Cytotoxic T cell (primary cell): ENCODE results near the genes RAB5A and UBE2E1.

DNA sequence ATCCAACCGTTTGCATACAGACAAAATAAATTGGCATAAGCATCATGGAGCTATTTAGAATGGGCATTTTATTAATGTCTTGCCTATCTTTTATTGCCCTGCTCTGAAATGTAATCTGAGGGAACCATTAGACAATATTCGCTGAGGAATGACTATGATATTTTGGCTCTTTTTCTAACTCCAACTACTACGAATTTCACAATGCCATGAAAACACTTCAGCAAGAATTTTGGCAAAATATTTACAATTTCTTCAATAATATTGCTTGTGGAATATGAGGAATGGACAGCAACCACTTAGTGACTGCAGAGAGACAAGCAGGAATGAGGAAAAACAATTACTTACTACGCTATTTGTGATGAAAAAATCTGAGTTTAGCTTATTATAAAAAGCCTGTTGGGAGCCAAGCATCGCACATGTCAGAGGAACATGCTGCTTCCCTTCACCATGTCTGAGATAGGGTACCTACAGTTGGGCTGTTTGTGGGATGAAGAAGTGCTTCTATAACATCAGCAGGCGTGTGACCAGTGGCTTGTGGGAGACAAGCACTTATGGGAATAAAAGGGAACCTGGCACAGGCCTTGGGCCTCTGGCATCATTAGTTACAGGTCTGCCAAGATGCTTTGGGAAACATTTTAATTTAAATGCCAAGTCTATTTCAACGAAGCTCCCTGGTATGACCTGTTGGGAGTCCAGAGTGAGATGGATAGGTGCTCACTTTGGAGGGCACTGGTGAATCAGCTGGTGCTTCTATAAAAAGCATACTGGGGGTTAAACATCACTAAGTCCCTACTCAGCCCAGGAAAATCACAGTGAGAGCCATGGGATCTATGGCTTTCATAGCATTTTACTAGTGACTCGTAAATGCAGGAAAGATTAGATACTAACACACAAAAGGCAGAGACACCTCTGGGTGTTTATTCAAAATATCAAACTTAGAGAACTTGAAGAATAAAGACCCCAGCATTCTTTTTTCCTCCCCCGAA is 2.6 kb upstream of the PLCL2 start:
- PRO-cap, 2 experiments = no peak in any of the 2 experiments

GRCh38 chr3:16890556-16890884 is 5.8 kb downstream of the PLCL2 start:
- PRO-cap, 2 experiments = no peak in any of the 2 experiments

- PRO-cap, 2 experiments = no peak in any of the 2 experiments
Observed at GRCh38 chr3:17090117-17090645, 205.4 kb downstream of the PLCL2 start.

DNA sequence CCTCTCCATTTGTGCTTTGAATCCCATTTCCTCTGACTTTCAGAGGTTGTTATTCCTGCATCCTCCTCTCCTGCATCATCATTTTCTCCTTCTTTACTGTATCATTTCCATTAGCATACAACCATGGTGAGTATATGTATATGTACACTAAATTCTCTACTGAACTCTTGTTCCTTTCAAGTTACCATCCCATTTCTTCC is 354.4 kb downstream of the PLCL2 start:
- PRO-cap, 2 experiments = no peak in any of the 2 experiments

- PRO-cap, 2 experiments = no peak in any of the 2 experiments
Observed at GRCh38 chr3:18394330-18395182, 30.6 kb downstream of the SATB1 start.

DNA sequence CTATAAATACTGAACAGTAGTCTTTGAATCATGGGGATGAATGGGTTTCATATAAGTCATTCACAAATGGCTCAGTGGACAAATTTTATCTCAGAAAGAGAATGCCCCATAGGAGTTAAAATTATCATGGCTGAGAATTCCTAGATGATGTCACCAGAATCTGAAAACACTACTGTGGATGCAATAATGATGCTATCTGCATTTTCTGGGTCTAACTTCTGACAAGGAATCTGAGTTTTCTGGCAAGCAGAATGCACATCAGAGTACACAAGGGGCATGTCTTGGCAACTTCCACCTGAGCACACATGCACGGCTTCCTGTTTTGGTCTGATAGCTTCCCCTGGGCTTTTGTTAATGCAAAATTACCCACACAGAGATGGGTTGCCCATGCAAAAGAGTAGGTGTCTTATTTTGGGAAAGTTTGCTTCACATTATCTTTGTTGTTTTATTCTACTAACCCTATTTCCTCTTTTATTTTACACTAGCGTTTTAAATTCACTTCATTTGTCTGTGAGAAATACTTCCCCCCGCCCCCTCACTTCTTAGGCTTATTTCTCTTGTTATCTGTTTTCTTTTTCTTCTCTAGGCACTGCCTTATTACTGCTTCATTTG is 74.1 kb upstream of the SATB1 start:
- PRO-cap, 2 experiments = no peak in any of the 2 experiments

DNA sequence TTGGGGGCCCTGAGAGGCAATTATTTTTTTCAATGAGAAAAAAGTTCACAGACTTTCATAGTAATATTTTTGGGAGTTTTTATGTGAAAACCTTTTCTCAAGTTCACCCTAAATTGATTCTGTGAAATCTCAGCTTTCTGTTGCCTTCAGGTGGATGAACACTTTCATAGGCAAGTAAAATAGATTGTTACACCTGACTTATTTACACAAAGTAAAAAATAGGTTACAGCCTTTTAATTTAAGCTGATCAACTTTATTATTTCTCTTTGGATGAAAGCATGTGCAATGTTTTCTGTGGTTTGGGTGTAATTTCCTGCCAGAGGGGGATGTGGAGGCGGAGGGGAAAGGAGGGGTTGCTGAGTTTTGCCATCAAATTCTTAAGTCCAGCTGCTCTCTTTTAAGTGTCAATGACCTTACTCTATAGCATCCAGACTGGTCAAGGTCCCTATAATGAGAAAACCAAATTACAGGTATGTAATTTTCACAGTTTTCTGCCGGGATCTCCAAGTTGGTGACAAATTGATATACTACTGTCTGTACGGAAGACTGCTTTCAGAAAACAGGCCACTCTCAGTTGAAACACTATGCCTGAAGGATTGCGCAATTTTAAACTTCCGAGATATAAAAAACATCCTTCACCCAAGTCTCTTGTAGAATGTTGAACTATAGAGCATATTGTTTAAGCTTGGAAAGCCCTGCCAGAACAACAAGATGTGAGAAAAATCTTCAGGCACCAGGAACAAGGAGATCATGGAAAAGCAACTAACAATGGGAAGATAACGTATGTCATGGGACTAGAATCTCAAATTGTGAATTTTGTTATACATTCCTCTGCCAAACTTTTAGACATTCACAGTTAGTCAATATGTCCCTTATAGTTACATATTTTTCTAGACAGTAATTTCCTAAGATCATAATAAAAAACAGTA is 300.5 kb upstream of the SATB1 start:
- PRO-cap, 2 experiments = no peak in any of the 2 experiments

- PRO-cap, 2 experiments = peak in 2 of 2 experiments; most common plus-strand start chr3:19947379 (in 2); most common minus-strand start chr3:19946879 (in 2)
Observed at GRCh38 chr3:19946770-19947609, at the start of gene RAB5A. Gene RAB5A, plus strand, starts transcription at chr3:19947097.

GRCh38 chr3:19987440-19987890 is 24.6 kb downstream of the PP2D1 start:
- PRO-cap, 2 experiments = no peak in any of the 2 experiments

GRCh38 chr3:21419016-21419432 is 332.0 kb downstream of the ZNF385D start:
- PRO-cap, 2 experiments = no peak in any of the 2 experiments

DNA sequence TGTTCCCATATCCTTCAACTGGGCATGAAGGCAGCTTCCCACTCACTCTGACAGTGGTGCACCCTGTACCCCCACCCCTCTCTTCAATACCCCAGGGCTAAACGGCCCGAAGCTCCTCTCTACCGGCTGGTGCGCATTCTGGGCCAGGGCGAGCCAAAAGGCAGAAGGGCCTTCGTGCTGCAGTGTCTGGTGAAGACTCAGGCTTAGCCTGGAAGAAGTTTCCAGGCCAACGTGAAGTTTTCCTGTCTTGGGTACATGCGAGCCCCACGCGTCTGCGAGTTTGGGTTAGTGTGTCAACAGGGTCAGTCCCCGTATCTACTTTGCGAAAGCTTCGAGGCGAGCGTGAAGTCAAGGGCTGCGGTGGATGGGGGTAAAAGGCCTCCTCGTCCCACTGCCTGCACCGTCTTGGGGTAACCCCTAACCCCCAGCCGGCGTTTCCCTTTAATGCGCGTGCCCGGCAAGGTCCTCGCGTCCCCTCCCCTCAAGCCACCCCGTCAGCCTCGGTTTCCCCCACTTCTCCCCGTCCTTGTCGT is 759 bp upstream of the UBE2E2 start:
- PRO-cap, 2 experiments = no peak in any of the 2 experiments

- PRO-cap, 2 experiments = no peak in any of the 2 experiments
Observed at GRCh38 chr3:23263877-23264548, 60.9 kb downstream of the UBE2E2 start.

DNA sequence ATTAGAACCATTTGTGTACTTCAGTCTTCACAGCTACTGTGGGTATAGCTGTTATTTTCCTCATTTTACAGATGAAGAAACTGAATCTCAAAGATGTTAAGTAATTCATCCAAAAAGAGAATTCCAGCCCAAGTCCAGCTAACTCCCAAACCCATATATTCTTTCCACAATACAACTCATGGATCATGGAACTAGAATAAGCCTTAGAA is 281.4 kb upstream of the UBE2E1 start:
- PRO-cap, 2 experiments = no peak in any of the 2 experiments

- PRO-cap, 2 experiments = no peak in any of the 2 experiments
Observed at GRCh38 chr3:23646159-23646734, 159.5 kb upstream of the UBE2E1 start.

DNA sequence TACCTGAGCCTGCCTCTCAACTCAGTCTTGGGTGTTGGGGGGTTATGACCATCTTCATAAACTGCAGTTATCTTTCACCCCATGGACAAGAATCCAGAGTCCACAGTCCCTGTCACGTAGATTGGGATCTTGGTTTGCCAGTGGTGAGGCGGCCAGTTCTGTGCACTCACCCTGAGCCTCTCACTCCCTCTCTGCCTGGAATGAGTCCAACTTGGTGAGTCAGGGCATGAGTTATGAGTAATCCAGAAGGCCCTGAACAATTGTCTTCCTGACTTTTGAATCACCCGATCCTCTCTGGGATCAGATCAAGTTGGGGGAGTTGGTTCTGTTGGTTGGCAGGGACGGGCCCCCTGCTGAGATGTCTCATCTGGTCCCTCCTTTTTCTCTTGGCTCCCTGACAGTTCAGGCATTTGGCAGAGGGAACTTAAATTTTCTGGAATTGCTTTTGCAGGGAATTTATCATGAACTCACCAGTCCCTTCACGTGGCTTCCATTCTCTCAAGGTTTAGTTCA is 120.0 kb upstream of the UBE2E1 start:
- PRO-cap, 2 experiments = no peak in any of the 2 experiments

GRCh38 chr3:23776439-23777023 is 29.2 kb upstream of the UBE2E1 start:
- PRO-cap, 2 experiments = no peak in any of the 2 experiments

DNA sequence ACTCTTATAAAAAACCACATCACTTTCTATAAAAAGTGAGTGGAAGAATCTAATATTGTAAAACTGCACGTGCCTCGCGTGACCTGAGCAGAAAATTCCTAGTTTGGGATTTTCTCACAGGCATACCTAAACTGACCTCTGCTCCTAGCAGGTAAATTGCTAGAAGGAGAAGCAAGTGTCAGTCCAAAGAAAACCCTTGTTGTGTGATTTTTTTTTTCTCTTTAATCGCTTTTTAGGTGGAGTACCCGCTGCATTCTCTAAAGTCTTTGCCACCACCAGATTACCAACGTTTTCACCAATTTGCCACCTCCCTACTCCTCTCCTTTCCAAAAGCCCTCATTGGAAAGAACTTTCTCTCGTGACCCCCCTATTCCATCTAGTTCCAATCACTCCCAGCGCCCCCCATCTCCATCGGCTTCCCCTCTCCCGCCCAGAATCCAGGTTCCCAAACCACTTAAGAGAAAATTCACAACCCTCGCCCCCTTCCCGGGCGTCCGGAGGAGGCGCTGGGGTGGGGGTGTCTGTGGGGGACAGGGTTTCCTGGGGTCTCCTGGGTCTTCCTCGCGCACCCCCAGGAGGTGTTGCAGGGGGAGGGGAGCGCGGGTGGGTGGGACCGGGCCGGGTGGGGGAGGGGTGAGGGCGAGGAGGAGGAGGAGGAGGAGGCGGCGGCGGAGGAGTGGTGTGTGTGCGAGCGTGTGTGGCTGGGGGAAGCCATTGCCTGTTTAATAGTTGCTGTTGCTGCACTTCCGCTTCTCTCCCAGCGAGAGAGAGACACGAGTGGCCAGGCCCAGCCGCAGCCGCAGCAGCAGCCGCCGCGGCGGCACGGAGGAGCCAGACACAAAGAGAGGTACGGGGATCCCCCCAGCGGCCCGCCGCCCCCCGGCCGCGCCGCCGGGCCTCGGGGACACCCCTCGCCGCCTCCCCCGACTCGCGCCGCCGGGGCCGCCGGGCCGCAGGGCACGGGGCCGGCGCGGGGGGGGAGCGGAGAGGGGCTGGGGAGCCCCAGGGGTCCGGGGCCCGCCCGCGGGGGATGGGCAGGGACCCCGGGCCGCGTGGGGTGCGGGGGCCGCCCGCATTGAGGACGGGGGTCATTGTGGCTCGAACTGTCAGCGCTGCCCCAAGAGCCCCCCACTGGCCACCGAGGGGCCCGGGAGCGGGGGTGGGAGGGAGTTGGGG is at the start of gene UBE2E1:
Gene UBE2E1, plus strand, starts transcription at position 714 of the 1,176 bp plus-strand sequence.
- PRO-cap, 2 experiments = peak in 2 of 2 experiments; most common plus-strand start position 808 of the sequence (in 2); most common minus-strand start position 724 of the sequence (in 2)

DNA sequence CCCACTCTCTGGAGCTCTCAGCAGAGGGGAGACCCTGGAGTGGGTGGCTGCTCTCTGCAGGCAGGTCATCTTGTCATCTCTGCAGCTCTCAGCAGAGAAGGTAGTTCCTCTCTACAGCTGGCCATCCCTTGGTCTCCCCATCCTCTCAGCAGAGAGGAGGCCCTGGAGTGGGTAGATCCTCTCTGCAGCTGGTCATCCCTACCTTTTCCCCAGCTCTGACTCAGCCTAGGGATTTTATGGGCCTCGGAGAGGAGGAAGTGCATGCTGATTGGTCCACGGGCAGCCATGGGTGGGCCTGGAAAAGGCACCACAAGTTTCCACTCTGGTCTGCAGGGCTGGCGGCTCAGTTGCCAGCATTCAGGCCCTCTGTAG is 36.8 kb downstream of the NR1D2 start:
- PRO-cap, 2 experiments = no peak in any of the 2 experiments

DNA sequence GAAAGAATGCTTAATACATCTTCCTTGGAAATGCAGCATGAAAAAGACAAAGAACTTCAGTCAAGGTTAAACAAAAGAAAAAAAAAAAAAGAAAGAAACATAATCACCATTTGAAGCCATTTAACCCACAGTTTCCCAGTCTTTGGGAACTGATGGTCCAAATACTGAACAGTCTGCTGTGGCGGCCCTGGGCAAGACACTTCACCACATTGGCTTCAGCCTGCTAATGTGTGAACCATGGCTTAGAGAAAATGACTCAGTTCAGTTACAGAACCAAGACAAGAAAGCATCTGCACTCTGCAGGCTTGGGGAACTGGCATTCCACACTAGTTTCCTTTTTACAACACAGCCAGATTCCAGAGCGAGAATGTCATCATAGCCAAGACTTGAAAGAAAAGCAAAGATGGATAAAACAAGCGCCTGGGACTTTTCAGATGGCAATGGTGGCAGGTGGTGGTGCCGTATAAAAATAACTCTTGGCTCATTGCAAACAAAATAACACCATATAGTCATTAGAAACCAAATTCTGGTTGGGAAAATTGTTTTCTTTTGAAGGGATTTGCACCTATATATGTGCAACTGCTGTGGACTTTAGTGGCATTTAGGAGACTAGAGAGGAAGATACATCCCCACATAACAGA is 273.8 kb downstream of the THRB start:
- PRO-cap, 2 experiments = no peak in any of the 2 experiments

- PRO-cap, 2 experiments = no peak in any of the 2 experiments
Observed at GRCh38 chr3:24363104-24363669, 131.5 kb downstream of the THRB start.